Cardiac fibroblast (primary cell): ENCODE measurements around a stretch of chr9.

GRCh38 chr9:84813742-84814432 is 144.4 kb downstream of the NTRK2 start:
- RRBS, result no CpG with 5 or more reads among the region's 9 CpGs

- RRBS, result 1% methylated on average over 11 of the region's 57 CpGs
Observed at GRCh38 chr9:85804929-85805452, 63.2 kb upstream of the AGTPBP1 start.

DNA sequence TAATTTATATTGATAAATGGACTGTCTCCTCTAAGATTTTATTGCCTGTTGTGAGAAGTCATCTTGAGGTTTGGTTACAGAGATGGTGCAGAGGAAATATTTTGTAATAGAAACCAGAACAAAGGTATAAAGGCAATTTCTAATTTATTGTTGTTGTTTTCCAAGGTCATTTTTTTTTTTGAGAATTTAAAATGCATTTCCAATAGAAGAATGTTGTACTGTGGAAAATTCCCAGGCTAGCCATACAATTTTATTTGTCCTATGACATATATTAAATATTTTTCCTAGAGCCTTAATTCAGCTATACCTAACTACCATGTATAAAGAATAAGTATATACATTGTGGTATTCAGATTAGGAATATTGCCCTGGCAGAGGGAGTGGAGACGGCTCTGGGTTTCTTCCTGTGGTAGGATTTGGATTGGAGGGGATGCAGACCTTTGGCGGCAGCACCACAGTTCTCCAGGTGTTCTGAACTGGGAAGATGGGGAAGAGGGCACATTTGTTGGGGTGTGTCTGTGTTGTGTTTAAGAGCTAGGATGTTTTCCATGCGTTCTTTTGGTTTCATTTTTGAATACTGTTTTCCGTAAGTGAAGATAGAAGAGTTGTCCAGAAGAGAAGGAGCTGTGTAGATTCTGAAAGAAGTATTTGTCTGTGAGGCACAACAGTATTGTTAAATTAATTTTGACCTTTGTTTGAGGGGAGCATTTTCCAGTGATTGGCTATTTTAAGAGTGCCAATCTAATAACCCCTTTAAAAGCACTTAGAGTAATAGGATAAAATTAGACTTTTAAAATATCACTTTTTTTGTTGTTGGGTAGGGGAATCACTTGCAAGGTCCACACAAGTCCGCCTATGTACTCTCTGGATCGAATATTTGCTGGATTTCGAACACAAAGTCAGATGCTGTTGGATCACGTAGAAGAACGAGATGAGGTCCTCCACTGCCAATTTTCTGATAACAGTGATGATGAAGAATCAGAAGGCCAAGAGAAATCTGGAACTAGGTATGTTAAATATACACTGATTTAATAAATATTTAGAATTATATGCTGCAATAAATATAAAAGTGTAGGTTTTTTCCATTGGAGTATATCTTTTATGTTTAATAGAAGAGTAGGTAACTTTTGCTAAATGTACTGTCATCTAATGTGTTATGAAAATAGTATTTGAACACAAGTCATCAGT is 97.9 kb upstream of the AGTPBP1 start:
- RRBS, result no CpG with 5 or more reads among the region's 9 CpGs

GRCh38 chr9:86721116-86721695 is 226.1 kb downstream of the GAS1 start:
- RRBS, result no CpG with 5 or more reads among the region's 5 CpGs

DNA sequence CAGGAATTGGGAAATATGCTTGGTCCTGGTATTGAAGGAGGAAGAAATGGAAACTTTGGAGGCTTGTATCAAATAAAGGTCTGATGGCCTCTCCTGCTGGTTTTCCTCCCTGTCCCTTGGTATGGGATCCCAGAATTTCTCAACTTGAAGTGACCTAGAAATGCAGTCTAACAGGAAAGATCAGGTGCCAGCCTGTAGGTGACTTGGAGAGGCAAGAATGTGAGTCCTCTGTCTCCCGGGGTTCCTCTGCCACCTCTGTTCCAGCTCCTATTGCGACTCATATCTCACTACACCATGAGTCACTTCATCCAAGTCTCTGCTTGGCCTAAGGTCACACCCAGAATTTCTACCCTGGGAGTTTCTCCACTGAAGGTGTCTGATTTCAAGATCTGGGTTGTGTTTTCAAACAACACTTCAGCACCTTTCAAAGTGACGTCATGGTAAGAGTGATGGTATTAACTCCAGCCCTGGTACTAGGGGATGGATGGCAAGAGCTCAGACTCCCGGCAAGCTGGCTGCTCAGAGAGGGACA is 206.0 kb downstream of the GAS1 start:
- RRBS, result no CpG with 5 or more reads among the region's 4 CpGs

GRCh38 chr9:86854954-86855573 is 92.2 kb downstream of the GAS1 start:
- RRBS, result no CpG with 5 or more reads among the region's 4 CpGs

GRCh38 chr9:86946024-86946720 is 1.1 kb downstream of the GAS1 start:
- RRBS, result 2% methylated on average over 8 of the region's 94 CpGs

- RRBS, result 2% methylated on average over 11 of the region's 16 CpGs
Observed at GRCh38 chr9:86947575-86947798, 181 bp upstream of the GAS1 start.

- RRBS, result no CpG with 5 or more reads among the region's 10 CpGs
Observed at GRCh38 chr9:87407795-87408488, 89.7 kb upstream of the DAPK1 start.

DNA sequence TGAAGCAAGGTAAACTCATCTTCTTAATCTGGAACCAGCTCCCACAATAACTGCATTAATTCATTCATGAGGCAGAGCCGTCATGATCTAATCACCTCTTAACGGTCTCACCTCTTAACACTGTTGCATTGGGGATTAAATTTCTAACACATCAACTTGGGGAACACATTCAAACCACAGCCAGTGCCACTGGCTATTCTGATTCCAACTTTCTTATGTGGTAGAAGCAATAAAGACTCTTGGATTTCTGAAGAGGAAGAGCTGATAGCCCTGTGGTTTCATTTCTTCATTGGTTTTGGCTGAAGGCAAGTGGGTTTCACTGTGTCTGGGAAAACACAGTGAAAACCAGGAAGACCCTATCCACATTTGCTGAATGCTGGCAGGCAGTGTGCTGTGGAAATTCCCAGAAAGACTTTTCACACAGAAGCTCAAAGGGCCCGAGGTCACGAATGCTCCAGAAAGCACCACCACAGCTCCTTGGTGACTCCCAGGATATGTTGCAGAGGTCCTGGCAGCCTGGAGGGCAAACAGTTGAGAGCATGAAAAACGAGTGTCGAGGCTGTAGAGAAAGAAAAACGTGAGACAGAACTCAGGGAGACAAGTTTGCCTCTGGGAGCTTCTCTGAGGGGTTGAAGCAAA is 67.1 kb downstream of the DAPK1 start:
- RRBS, result no CpG with 5 or more reads among the region's 7 CpGs

- RRBS, result no CpG with 5 or more reads among the region's 12 CpGs
Observed at GRCh38 chr9:87619363-87619871, 106.5 kb upstream of the CTSL start.

DNA sequence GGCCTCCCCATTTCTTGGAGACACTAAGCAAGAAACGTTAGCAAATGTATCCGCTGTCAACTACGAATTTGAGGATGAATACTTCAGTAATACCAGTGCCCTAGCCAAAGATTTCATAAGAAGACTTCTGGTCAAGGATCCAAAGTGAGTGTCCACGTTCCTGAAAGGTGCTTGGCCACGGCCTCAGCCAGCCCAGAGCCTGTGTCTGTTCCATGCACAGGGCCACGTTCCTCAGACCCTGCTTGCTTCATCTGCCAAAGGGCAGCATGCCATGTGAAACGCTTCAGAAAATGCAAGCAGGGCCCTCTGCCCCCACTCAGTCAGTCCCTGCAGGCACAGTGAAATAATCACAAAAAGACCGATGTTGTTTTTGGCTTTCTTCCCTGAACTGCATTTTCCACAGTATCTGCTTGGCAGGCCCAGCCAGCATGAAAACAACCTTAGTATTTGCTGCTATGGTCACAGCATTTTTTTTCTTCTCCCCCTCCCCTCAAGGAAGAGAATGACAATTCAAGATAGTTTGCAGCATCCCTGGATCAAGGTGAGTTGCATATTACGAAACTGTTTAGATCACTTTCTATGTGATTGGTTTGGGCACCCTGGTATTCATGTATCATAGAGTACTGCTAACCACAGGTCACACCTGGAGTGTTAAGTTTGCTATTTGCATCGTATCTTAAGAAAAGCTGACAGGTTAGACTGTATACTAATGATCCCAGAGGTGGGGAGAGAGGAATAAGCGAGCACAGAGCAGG is 85.4 kb upstream of the CTSL start:
- RRBS, result no CpG with 5 or more reads among the region's 11 CpGs

GRCh38 chr9:87686020-87686674 is 39.8 kb upstream of the CTSL start:
- RRBS, result no CpG with 5 or more reads among the region's 17 CpGs

GRCh38 chr9:87939467-87939906 is 16.5 kb upstream of the ENSG00000283205 start:
- RRBS, result no CpG with 5 or more reads among the region's 22 CpGs

- RRBS, result no CpG with 5 or more reads among the region's 3 CpGs
Observed at GRCh38 chr9:88258035-88258434, 119.8 kb upstream of the SPATA31C2 start.

DNA sequence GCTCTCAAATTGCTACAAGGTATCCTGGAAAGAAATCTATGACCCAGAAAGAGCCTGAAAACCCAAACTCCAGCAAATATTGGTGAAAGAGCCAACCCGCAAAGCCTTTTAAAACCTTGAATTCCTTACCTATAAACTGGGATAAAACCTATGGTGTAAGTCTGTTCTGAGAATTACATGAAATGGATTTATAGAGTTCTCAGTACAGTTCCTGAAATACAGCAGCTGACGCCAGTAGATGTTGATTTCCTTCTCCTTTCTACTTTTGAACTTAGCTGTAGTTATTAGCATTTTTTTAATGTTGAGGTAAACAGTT is 3.6 kb downstream of the SPIN1 start:
- RRBS, result no CpG with 5 or more reads among the region's 2 CpGs

DNA sequence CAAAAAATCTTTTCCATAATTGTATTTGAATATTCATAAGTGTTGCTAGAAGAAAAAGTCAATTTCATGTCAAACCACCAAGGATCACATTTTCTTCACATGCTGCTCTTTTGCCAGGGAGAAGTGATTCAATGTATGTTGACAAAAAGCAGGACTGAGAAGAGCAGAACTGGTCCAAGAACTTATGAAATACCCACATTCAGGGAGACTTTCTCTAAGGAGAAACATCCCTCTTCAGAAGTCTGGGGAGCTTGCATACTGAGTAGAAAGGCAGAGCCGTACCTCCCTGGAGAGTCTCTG is 6.7 kb upstream of the NXNL2 start:
- RRBS, result no CpG with 5 or more reads among the region's 1 CpG

DNA sequence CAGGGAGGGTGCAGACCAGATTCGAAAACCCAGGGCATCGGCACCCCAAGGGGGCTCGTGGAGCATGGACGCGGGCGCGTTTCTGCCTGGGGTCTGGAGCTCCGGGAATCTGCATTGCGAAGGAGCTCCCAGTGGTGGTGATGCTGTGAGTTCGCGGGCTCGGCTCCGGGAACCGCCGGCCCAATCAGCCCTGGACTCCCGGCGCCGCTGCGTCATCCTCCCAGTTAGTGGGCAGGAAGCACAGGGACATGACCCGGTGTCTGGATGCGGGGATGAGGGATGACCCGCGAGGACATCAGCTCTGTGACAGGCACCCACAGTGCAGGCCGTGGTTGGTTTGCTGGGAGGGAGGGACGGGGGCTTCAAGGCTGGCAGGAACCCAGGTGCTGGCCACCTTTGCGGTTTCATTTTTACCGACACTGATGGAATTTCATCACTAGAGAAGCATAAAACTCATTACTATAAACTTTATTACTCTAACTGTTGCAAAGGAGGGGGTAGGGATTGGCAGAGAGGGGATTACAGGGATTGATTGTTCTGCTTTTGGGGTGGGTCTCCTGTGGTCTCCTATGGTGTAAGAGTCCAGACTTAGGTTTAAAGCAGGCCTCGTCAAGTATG is 1.1 kb downstream of the NXNL2 start:
- RRBS, result 39% methylated on average over 11 of the region's 28 CpGs

- RRBS, result no CpG with 5 or more reads among the region's 1 CpG
Observed at GRCh38 chr9:88775304-88775640, 216.0 kb upstream of the S1PR3 start.

- RRBS, result no CpG with 5 or more reads among the region's 16 CpGs
Observed at GRCh38 chr9:89022211-89023210, 31.2 kb downstream of the S1PR3 start.